Thoracic aorta (tissue), 1 donor: ENCODE measurements around a stretch of chr5.

DNA sequence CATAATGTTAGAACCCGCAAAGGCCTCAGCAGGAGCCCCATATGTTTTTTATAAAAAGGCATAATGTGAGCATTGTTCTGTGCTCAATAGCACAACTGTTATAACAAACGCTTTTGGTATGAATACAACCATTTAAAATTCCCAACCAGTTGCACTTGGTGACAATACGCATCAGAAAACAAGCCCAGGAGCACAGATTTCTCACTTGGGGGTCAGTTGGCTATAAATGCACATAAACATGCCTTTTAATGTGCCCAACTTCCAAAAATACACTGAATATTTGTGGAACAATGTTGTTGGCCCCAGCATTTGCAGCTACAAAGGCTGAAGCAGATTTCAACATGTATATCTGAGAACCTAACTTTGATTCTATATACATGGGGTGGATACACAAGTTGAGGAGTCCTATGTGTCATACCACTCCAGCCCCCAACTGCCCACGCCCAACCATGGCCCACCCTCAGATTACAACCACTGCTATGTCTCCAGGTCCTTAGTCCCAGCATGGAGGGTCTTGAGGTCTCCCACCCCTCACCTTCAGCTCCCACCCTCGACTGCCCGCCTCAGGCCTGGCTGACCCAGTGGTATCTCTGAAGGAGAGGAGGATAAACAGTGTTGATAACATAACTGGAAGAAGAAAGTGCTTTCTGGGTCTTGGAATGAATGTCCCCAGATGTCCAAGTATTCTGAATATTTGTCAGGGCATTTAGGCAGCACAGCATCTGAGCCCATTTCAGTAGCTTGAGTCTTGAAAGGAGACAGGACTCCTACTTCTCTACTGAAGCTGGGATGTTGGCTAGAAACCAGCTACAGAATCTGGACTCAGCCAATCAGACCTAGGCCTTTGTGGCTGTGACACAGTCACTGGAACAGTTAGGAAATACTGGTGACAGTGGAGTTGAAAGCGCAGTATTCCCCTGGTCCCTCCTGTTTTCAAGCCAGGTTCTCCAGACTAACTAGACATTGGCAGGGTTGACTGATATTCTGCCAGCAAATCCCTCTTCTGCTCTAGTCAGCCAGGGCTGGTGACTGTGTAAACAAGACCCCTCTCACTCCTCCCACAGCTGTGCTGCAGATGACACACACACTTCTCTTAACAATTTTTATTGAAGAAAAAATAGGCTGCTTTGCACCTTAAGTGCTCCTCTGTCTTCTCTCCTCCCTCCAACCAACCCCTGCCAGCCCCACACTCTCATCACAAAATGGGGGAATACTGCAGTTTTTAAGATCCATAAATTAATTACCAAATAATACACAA, 8.4 kb downstream of the SOWAHA start:
- RAMPAGE, long total RNA: no peak

GRCh38 chr5:132829641-132830475, 589 bp downstream of the SHROOM1 start:
- RAMPAGE, long total RNA: no peak

DNA sequence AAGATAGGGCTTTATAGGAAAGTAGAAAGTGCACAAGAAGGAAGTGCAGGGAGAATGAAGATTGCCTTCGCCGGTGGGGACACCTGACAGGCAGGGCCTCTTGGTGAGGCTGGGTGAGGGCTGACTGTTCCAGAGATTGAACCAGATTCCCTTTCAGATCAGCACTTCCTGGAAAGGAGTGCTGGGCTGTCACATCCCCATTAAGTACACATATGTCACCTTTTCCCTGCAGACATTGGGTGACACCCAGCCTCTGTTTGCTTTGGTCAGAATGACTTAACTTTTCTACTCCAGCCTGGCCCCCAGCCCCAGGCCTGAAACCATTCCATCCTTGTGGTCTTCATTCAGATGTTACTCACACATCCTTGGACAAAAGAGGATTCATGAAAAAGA, 7.4 kb upstream of the SHROOM1 start:
- RAMPAGE, long total RNA: no peak

GRCh38 chr5:132933558-132933971, 29.9 kb downstream of the AFF4 start:
- RAMPAGE, long total RNA: no peak

GRCh38 chr5:133091028-133091602, 39.3 kb downstream of the HSPA4 start:
- RAMPAGE, long total RNA: no peak

- RAMPAGE, long total RNA: no peak
Measured at GRCh38 chr5:133240365-133241037, 188.7 kb downstream of the HSPA4 start.

- RAMPAGE, long total RNA: no peak
Measured at GRCh38 chr5:133407129-133407475, 205.2 kb downstream of the FSTL4 start.

DNA sequence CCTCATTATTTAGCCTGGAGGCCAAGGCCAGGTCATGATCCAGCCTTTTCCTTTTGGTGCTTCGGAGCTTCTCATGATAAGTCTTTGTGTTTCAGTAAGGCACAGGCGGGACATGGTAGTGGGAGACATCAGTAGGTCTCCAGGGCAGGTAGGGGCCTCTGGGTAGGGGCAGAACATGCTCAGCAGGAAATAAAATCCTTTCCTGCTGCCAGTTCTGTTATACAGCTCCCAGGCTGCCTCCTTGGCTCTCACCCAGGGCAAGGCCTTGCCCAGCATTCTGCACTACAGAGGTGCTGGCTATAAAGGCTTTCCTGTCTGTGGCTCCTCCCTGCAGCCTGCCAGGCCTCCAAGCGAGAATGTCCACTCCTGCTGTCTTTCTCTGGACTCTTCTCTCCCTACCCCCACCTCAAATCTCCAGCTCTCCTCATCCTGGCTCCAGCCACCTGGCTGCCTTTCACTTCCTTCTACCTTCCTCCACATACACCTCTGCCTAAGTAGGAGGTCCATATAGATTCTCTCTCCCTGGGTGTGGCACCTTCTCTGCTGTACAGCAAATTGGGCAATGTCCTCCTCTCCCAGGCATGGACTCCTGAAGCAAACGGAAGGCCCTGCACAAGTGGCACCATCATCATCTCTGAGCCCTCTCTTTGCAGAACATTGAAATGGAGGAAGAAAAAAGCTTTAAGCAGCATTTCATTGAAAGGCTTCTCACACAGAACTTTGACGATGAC, 128.6 kb downstream of the FSTL4 start:
- RAMPAGE, long total RNA: no peak

GRCh38 chr5:133938021-133938510, 30.4 kb downstream of the C5orf15 start:
- RAMPAGE, long total RNA: no peak

GRCh38 chr5:134053647-134054133, 48.9 kb upstream of the VDAC1 start:
- RAMPAGE, long total RNA: no peak

DNA sequence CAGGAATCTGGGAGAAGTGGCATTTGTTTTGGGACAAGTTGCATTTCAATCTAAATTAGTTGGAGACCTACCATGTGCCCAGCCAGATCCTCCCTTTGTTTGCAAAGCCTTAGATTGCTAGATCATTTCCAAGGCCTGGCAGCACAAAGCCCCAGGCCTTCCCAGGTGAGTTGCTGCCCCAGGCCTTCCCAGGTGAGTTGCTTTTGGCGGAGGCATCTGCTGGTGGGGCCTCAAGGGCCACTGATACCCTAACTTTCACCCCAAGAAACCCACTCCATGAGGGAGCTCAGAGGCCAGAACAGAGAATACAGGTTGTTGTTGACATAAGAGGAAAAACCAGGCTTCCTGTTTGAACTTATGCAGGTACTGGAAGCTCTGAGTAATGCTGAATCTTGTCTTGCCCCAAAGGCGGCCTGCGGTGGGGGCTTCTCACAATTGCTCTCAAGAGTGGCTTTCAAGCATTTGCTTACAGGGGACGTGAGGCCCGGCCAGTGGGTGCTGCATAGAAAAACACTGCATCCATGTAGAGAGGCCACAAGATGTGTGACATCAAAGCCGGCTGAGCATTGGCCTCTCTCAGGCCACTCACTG, 34.8 kb upstream of the TCF7 start:
- RAMPAGE, long total RNA: no peak

DNA sequence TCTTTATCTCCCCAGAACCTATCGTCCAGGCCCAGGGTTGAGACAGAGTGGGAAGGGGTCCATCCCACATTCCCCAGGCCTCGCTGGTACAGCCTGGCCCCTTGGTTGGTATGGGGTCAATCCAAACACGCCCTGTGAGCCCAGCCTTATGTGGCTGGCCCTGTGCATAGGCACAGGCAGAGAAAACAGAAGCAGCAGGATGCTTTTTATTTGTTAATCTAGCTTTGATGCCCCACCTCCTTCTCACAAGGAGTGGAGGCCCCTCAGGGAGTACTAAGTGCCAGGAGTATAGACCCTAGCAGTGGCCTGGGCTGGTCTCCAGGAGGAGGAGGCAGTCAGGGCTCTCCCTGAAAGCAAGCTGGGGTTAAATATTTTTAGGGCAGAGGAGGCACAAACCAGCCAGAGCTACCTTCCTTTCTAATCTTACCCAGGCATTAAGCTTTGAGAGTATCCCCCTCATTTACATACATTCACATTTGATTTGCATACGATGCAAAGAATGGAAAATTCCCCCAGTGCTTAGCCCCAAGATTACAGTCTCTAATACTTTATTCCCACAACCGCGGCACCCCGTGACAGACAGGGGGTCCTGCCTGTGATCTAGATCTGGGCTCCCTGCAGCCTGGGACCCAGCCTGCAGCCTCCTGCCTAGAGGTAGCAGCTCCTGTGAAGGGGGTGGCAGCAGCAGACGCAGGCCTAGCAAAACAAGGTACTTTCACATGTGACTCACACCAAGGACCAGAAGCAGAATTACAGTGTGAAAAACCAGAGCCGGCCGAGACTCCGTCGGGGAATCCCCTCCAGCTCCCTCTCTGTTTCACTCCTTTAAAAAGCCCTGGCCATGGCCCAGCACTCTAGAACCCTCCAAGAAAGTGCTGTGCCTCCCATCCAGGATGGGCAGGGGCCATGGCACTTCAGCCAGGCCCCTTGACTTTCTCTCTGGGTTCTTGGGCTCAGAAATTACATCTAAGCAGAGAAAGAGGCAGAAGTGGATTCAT, 14.3 kb upstream of the TCF7 start:
- RAMPAGE, long total RNA: no peak

DNA sequence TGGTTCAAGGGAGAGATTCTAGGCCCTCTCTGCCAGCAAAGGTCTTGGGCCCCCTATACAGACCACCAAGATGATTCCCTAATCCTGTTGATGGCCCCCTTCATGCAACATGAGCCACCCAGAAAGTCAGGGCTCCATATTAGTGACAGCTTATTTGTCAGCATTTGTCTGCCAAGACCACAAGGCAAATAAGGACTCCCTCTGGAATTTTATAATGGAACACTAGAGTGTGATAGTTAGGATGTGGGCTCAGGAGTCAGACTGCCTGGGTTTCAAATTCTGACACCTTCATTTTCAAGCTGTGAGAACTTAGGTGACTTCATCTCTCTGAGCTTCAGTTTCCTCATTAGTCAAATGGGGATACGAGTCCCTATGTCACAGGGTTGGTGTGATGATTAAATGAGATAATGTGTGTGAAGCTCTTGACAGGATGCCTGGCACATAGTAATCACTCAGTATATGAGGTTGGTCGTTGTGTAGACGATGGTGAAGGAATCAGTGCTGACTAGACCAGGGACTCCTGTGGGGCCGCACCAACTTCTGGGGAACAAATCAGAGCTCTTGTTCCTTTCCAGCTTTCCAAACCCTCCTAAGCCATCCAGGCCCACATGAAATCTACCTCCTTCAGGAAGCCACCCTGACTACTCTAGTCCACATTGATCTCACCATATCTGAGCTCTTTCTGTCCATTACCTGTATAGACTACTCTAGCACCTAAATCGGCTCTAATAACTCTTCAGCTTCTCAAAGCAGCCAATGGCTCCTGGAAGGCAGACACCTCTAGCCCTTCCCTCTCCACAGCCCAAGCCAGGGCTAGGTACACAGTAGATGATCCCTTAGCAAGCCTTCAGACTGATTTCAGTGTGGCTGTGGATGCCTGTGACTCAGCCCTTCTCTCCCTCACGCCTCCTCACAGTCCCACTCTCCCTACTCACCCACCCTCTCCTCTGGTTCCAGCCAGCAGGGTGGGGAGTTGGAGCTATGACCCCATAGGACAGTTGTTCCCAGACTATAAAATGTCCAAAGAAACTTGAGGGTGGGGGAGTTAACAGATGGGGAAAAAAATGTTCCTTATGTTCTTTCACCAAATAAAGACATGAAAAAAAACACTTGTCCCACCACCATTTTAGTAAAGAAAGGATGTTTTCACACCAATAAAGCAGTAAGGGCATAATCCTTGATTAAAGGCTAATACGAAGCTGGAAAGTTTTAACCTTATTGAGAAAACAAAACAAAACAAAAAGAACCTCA, 2.5 kb upstream of the TCF7 start:
- RAMPAGE, long total RNA: no peak

DNA sequence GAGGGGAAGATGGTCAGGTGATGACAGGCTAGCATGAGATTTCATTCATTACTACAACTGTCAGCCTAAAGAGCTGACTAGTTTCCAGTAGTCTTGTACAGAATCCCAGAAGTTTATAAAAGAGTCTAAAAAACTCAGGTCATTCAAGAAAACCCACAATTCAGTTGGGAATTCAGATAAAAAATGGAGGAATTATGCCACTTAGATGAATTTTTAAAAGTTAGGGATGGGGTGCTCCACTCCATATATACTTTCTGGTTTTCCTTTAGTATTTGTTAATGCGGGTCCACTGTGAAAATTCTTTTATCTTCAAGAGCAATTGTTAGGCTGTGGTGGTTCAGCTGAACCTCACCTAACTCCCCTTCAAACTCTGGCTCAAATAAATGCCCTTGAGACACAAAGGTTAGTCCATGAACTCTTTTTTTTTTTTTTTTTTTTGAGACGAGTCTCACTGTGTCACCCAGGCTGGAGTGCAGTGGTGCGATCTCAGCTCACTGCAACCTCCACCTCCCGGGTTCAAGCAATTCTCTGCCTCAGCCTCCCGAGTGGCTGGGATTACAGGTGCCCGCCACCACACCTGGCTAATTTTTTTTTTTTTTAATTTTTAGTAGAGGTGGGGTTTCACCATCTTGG, 13.2 kb upstream of the SKP1 start:
- RAMPAGE, long total RNA: no peak

GRCh38 chr5:134224927-134225708, 755 bp downstream of the PPP2CA start:
- RAMPAGE, long total RNA: no peak

GRCh38 chr5:134246782-134247350, 21.0 kb upstream of the PPP2CA start:
- RAMPAGE, long total RNA: no peak

DNA sequence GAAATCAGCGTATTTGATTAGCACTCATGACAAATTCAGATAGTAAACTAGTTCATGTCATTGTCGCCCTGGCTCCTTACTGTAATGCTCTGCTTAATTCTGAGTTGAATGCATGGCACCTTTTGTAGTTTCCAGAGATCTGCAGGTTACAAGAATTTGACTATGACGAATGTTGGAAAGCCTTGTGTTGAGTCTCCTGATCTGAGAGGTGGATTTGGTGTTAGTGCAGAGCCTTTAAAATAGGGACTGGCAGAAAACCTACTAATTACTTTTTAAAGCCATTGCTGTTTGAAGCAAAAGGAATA, 1.5 kb downstream of the UBE2B start:
- RAMPAGE, long total RNA: no peak

- RAMPAGE, long total RNA: no peak
Measured at GRCh38 chr5:134464771-134465435, 53.2 kb upstream of the CDKN2AIPNL start.

- RAMPAGE, long total RNA: no peak
Measured at GRCh38 chr5:134507379-134508014, 18.0 kb upstream of the JADE2 start.

- RAMPAGE, long total RNA: no peak
Measured at GRCh38 chr5:134554412-134555126, 29.1 kb downstream of the JADE2 start.